AG08470 (cell line): Measurements from ENCODE around the gene OPN1MW2.

DNA sequence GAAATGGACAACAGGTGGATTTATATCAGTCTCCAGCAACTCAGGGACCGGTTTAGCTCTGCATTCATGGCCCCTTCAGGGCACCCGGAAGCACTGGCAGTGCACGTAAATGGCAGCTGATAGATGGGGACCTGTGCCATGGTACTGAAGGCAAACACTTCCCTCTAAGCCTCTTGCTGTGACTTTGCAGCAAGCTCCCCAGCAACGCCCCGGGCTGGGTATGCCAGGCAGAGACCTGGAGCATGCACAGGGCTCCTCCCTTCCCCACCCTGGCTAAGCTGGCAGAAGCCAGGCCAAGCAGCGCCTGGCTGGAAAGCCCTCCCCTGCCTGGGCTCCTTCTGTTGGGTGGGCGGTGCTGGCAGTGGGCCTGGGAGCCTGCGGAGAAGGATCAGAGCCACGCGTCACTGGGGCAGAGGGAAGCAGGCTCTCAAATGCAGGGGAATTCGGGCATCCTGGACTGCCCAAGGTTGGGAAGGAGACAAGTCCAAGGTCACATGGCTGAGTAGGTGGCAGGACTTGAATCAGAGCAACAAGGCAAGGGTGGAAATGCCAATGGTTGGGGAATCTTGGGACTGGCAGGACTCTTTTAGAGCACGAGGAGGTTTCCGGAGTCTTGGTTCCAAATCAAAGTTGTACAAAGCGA is 3.6 kb downstream of the ATP2B3 start:
- RRBS, result 44% methylated on average over 2 of the region's 14 CpGs

DNA sequence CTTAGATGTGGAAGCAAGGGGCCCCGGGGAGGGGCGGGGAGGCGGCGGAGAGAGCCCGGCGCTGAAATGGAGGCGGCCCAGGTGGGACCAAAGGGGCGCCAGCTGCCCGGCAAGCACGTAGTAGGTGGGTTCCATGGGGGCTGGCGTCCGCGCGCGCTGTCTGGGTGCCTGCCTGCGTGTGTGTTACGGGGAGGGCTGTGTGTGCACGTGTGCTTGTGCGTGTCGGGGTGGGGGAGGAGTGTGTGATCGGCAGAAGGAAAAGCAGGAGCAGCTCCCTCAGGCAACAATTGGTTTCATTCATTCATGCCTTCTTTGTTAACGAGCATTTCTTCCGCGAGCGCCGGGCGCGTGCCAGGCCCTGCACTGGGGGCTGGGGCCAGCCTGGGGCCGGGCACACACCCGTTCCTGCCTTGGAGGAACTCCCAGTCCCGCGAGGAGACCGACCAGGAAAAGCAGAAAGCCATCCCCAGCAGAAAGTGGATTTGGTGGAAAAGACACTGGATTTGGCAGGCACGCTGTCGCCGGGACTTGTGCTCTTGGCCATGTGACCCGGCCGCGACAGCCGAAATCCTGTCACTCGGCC is 3.4 kb upstream of the DUSP9 start:
- RRBS, result 27% methylated on average over 9 of the region's 41 CpGs

GRCh38 chrX:153673010-153673413 is 601 bp downstream of the PNCK start:
- RRBS, result no CpG with 5 or more reads among the region's 28 CpGs

GRCh38 chrX:153722563-153723169 is 1.5 kb downstream of the BCAP31 start:
- RRBS, result no CpG with 5 or more reads among the region's 10 CpGs

DNA sequence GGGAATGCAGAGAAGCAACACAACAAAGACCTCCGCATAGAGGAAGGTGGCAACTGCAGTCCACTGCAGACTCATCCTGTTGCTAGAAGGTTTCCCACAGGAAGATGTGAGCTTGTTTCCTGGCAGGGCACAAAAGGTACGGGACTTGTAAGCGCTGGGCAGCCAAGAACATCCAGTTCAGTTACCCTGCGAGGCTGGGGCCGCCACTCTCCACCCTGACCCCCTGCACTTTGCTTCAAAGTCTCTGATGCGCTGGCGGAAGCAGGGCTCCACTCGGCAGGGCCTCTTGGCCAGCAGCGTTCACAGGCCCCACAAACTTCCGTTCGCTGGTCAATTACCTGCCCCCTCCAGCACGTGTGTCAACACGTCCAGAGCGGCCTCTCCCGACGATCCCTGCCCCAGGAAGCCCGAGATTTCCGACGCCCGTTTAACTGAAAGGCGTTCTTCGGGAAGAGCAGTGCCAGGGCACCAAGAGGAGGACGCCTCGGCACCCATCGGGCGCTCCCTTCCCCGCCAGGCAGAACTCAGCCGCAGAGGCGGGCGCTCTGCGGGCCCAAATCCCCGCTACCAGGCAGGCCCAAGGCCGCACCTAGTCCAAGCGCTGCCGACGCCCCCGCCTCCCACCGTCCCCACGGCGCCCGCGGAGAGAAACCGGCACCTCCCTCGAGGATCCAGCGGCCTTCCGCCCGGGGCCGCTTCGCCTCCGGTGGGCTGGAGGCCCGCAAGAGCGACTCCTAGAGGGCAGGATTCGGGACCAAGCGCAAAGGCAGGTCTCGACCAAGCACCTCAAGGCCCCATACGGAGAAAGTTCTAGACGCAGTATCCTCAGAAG is 801 bp downstream of the BCAP31 start:
- RRBS, result no CpG with 5 or more reads among the region's 57 CpGs

- RRBS, result 50% methylated on average over 6 of the region's 38 CpGs
These were observed 2.2 kb downstream of the ABCD1 start for GRCh38 chrX:153726505-153727565.

DNA sequence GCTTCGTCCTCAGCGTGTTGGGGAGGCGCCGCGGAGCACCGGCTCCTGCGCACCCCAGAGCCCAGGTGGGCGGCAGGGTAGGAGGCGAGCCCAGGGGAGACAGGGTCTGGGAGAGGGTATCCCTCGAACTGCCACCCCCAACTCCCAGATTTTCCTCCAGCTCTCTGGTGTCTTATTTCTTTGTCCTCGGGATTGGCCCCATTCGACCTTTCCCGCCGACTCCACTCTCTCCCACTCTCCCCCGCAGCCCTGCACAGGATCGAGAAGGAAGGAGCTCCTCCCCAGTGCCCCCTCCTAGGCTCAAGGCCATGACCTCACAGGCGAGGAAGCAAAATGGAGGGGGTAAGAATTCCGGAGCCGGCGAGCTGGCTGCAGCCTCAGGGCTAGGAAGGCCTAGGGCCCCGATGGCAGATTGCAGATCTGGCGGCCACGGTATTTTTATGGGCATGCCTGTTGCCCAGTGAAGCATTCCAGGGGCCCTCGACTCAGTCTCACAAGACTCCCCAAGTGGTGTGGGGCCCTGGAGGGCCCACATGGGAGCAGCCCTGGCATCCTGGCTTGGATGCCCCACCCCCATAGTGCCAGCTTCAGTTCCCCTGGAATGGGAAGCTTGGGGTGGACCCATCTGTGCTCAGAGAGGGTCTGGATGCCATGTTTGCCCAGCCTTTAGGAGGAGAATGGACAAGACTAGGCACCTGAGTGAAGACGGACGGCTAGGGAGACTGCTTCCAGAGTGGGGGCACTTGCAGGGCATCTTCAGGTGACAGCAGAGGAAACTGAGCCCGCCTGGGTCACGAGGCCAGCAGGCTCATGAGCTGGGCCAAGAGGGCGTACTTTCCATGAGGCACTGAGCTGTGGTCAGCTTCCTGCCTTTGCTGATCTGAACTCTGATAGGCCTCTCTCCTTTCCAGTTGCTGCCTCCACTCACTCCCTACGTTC is 1.0 kb upstream of the L1CAM start:
- RRBS, result 25% methylated on average over 5 of the region's 30 CpGs

DNA sequence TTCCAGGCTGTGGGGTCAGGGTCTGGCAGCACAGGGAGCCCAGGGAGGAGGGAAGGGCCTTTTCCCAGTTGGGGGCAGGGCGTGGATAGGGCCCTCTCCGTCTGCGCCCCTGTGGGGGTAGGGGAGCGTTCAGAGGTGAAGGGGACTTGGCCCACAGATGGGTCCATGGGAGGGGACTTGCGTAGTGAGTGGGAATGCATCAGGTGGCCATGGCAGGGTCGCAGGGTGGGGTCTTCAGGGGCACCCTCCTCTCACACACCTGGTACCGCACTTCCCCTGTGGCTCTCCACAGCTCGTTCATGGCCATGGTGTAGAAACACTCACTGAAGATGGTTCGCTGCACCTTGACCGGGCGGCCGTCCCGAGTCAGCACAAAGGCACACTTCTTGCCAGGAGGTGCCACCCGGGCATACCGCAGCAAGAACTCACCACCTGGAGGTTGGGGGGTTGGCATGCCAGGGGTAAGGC is 1.1 kb downstream of the RENBP start:
- RRBS, result 91% methylated on average over 5 of the region's 15 CpGs

GRCh38 chrX:153948457-153949367 is 4.3 kb upstream of the RENBP start:
- RRBS, result no CpG with 5 or more reads among the region's 24 CpGs

DNA sequence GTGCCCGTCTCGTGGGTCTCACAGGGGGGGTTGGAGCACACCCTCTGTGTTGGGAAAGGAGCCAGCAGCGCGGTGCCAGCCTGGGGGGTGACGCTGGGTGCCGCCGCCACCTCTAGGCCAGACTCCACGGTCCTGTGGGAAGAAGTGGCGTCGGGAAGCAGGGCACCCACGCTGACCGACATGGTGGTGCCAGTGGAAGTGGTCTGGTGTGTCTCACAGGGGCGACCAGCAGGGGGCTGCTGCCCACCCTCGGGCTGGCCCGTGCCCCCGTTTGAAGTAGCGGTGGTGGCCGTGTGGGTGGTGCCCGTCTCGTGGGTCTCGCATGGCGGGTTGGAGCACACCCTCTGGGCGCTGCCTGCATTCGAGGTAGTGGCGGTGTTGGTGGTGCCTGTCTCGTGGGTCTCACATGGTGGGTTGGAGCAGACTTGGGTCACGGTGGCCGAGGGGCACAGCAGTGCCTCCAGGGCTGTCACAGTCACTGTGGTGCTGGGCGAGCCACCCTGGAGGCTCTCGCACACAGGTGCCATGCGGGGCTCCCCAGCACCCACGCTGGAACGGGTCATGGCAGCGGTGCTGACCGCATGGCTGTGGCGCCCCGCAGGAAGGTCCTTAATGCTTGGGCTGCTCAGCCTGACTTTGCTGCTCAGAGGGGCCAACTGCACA is 9.8 kb upstream of the RENBP start:
- RRBS, result no CpG with 5 or more reads among the region's 37 CpGs

DNA sequence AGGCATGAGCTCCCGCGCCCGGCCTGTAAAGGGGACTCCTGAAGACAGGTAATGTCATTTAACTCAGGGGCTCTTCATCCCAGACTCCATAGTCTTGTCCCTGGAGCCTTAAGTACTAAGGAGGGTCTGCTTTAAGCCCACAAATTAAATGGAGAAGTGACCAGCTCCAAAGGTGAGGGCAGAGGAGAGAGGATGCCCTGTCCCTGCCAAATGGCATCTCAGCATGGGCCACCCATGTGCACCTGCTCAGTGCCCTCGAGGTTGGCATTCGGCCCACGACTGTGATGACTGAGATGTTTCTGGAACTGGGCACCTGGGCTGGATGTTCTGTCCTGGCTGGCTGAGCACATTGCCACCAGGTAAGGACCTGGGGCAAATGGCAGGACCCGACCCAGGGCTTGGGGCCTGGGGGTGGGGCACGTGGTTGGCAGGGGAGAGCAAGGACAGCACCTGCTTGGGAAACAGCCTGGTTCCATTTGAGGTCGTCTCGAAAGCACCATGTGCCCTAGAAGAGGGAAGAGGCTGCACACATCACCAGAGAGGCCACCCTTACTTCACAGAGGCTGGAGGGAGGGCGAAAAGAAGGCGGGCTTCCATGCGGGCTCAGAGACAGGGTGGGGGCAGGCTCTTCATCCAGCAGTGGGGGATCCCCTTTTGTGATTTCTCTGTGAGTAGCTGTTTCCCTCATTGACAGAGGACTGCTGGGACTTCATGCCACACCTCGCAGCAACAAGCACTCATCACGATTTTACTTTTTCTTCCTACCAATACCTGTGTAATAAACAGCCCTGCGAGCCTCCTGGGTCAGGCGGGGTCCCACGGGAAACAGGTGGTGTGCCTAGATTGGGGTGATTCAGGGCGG is 11.8 kb downstream of the TMEM187 start:
- RRBS, result no CpG with 5 or more reads among the region's 19 CpGs

- RRBS, result no CpG with 5 or more reads among the region's 23 CpGs
These were observed at the start of gene OPN1MW2 for GRCh38 chrX:154219382-154220055. Gene OPN1MW2 (plus strand): TSS chrX:154219756.

DNA sequence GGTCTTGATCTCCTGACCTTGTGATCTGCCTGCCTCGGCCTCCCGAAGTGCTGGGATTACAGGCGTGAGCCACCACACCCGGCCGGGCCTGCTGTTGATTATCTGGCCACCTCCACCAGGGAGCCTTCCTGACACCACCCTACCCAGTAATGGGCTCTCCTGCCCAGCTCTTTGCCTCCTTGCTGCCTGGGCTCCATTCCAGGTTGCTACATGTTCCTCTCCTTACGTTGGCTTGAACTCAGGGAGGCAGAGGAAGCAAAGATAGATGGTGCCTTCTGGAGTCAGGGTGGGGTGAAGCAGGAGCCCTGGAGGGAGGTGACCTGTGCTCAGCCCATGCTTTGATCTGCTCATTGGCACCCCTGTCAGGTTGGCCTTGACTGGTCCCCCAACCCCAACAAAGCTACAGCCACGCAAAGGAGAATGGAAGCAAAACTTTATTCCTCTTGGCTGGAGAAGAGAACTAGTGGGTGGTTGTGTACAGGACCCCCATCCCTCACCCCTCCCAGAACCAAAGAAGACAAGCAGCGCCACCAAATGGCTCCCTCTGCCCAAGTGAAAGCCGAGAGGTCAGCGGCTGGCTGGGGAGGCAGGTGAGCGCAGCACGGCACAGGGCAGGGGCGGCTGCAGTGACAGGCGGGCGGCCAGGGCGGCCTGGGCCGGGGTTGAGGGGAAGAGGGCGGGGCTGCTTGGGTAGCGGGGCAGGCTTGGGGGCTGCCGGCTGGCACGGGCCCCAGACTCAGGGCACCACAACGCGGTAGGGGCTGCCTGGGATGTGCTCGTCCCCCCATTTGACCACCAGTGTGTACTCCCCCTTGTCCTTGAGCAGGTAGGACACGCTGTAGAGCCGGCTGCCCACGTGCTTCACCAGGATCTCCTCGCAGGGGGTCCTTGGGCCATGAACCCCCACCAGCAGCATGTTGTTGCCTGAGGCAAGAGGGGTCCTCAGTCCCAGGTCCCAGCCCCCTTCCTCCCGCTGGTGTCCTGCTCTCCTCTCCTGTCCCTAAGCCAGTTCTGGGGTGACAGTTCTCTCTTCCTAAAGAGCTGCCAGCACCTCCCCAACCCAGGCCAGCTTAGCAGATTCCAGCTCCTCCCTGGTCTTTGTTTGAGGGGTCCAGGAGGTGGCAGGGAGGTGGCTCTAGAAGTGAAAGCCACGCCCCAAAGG is 25.9 kb downstream of the FLNA start:
- RRBS, result 60% methylated on average over 4 of the region's 30 CpGs

DNA sequence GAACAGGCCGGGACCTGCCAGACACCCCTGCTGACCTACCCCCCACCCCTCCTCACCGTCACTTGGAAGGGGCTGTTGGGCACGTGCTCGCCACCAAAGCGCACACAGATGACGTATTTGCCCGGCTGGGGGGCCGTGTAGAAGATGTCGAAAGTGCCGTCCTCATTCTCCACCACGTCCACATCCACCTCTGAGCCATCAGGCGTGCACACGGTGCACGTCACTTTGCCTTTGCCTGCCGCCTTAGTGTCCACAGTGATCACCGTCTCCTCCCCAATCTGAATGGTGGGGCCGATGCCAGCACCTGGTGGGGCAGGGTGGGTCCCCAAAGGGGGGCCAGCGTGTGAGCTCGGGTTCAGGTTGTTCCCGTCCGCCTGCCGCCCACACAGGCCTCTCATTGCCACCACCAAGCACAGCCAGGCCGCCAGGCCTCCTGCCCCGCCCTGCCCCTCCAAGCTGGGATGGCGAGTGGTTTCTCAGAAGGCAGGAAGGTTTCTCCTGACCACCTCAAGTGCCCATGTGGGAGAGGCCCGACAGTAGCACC is 19.6 kb downstream of the FLNA start:
- RRBS, result 72% methylated on average over 5 of the region's 26 CpGs

DNA sequence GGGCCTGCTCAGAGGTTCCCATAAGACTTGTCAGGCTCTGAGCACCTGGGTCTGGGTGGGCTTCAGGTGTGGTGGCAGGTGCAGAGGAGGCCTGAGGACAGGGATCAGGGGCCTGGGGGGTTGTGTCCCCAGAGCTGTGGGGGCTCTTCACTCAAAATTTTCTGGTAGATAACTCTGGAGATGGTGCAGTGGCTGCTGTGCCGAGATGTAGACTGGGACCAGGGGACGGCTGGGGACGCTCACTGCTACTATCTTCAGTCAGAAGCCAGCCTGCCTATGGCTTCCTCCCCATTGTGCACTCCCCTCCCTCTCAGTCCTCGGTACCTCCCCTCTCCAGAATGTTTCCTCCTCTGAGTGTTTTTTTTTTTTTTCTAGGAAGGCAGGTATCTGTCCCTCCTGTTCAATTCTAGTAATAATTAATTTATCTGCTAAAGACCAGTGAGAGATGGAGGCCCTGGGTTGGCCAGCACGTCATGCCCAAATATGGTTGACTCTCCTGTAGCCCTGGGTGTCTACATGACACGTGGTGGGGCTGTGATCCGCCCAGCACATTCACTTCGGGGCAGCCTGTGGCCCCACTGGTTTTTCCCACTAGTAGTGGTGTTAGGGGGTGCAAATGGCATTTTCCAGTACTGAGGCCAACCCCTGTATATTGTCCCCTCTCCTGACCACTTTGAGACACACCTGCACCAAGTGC is 1.9 kb downstream of the FLNA start:
- RRBS, result no CpG with 5 or more reads among the region's 8 CpGs

GRCh38 chrX:154382551-154383493 is 3.7 kb downstream of the EMD start:
- RRBS, result no CpG with 5 or more reads among the region's 12 CpGs

DNA sequence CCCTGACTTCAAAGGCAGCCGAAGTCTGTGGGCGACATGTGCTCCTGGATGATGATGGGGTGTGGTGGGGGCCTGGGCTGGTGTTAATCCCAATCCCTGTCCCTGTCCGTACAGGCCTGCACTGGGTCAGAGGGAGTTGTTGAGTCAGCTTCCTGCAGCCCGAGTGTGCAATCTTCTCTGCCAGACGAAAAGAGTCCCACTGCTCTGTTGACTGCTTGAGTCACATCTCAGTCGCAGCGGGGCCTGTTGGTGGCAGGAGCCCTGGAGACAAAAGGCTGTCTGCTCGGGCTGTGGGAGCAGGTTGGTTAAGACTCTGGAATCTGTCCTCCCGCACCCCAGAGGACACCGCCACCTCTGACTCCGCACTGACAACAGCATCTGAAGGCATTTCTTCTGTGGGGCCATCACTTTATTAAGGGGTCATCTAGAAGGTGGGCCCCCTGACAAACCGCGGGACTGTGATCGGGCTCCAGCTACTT is 10.2 kb downstream of the FAM3A start:
- RRBS, result no CpG with 5 or more reads among the region's 14 CpGs

DNA sequence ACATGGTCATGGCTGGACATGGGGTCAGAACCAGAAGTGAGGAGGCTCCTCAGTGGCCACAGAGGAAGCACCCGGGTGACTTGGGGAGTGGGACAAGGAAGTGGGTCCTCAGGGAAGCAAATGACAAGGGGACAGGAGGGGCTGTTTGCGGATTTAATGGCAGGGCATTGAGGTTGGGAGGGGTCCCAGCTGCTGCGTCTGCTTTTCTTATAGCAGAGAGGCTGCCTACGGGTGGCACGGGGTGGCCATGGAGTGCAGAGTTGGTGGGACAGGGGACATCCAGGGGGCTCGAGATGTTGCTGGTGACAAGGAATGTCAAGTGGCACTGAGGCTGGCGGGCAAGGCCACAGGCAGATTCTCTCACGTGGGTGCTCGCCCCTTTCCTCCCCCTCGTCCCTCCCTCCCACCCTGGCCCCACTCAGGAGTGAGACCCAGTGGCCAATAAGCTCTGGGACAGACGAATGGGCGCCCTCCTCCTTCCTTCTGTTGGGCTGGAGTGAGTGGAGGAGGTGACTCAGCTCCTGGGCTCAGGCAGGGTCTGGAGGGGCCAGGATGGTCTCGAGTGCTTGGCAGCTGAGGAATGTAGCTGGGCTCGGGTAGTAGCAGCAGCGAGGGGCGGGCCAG is 15.3 kb downstream of the G6PD start:
- RRBS, result no CpG with 5 or more reads among the region's 16 CpGs

DNA sequence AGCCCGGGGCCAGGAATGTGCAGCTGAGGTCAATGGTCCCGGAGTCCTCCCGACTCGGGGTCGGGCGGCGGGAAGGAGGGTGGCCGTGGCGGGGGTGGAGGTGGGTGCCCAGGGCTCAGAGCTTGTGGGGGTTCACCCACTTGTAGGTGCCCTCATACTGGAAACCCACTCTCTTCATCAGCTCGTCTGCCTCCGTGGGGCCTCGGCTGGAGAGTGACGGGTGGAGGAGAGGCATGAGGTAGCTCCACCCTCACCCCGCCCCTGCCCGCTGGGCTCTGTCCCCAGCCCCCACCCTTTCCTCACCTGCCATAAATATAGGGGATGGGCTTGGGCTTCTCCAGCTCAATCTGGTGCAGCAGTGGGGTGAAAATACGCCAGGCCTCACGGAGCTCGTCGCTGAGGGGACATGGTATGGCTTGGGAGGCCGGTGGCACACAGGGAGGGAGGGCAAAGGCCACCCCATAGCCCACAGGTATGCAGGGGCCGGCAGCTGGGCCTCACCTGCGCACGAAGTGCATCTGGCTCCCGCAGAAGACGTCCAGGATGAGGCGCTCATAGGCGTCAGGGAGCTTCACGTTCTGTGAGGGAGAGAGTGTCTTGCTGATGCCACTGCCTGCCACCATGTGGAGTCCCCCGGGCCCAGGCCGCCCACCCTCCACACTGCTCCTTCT is 14.6 kb downstream of the G6PD start:
- RRBS, result 78% methylated on average over 4 of the region's 30 CpGs

DNA sequence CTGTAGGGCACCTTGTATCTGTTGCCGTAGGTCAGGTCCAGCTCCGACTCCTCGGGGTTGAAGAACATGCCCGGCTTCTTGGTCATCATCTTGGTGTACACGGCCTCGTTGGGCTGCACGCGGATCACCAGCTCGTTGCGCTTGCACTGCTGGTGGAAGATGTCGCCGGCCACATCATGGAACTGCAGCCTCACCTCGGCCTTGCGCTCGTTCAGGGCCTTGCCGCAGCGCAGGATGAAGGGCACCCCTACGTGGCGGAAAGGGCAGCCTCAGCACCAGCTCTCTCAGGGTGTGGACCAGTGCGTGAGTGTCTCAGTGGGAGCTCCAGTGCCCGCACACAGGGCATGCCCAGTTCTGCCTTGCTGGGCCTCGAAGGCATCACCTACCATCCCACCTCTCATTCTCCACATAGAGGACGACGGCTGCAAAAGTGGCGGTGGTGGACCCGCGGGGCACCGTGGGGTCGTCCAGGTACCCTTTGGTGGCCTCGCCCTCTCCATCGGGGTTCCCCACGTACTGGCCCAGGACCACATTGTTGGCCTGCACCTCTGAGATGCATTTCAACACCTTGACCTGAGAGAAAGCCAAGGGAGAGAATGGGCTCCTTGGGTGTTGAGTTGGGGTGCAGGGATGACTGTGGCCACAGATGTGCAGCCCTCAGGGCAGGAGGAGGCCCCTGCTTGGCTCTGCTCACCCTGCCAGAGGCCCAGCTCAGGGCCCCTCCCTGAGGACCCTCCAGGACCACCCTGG is 13.9 kb downstream of the G6PD start:
- RRBS, result 91% methylated on average over 7 of the region's 32 CpGs